ENCODE measurements around a stretch of chr1.

GRCh38 chr1:161310054-161310657, 388 bp upstream of the MPZ start:
- PRO-cap: no peak

DNA sequence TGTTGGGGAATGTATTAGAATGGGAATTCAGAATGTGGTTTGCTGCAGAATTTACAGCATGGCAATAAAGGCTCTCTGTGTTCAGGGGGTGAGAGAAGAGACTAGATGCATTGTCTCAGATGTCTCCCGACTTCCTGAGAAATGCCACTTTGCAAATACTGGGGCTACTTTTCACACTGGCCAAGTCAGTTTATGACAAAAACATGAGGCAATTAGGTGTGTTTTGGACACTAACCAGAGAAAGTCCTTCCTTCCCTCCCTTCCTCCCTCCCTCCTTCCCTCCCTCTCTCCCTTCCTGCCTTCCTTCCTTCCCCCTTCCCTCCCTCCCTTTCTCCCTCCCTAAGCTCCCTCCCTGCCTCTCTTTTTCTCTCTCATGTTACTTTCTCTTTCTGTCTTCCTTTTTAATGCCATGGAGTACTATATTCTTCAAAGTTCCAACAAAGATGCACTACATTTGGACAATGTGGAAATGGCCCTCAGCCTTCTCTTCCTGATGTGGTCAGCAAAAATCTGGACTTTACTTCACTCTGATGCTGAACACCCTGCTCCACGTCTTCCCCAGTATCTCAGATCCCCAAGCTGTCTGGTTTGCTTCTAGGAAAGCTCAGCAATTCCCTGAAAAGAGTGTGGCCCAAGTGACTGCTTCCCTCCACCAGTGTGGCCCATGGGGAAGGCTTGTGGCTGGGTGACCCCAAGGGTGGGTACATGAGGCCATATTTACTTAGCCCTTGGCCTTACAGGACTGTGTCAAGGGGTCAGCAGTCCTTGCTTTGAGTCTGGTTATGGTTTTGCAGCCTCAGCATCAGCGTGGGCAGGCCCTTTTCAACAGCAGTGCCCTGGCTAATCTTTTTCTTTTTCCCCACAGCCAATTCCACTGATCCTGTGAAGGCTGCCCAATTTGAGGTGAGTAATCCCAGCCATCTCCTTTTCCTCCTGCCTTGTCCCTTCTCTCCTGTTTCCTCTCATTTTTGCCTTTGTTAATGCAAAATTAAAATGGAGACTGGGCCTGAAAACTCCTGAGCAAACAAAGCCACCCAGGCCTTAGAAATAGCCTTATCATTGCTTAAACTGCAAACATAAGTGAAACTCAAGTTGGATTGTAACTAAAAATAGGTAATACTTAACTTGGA, 8.1 kb downstream of the FCGR2A start:
- PRO-cap: no peak

GRCh38 chr1:161833217-161833705, 67.1 kb downstream of the ATF6 start:
- PRO-cap: no peak

DNA sequence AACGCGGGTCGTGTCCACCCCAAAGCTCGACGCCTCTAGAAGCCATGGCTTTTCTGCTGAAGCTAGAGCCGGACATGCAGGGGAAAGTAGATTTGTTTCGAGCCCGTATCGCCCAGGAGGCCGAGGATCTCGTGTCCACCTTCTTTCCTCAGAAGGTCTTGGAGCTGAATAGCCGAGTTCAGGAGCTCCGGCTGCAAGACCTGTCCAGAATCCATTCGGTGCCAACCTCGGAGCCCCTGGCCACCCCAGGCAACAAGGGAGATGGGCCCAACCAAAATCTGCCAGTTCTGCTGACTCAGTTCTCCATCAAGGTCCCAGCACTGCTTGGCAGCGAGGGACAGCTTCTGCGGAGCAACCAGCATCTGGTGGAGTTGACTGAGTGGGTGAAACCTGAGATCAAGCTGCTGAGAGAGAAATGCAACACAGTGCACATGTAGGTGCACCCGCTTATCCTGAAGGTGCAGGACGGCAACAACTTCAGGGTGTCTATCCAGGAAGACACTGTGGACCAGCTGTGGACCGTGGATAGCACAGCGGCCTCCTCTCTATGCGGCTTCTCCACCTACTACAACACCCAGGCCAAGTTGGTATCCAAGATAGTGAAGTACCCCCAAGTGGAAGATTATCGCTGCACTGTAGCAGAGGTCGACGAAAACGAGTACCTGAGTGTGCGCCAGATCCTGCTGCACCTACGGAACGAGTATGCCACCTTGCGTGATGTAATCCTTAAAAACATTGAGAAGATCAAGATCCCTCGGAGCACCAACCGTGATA, 125.0 kb downstream of the ATF6 start:
- PRO-cap: no peak

GRCh38 chr1:161922212-161922899, 101.3 kb downstream of the OLFML2B start:
- PRO-cap: no peak

- PRO-cap: no peak
Observed at GRCh38 chr1:162168080-162168613, 98.7 kb downstream of the NOS1AP start.

- PRO-cap: no peak
Observed at GRCh38 chr1:162215730-162216289, 146.3 kb downstream of the NOS1AP start.

GRCh38 chr1:162488050-162488644, 9.5 kb upstream of the UHMK1 start:
- PRO-cap: no peak

GRCh38 chr1:162523221-162524291, 25.9 kb downstream of the UHMK1 start:
- PRO-cap: no peak

DNA sequence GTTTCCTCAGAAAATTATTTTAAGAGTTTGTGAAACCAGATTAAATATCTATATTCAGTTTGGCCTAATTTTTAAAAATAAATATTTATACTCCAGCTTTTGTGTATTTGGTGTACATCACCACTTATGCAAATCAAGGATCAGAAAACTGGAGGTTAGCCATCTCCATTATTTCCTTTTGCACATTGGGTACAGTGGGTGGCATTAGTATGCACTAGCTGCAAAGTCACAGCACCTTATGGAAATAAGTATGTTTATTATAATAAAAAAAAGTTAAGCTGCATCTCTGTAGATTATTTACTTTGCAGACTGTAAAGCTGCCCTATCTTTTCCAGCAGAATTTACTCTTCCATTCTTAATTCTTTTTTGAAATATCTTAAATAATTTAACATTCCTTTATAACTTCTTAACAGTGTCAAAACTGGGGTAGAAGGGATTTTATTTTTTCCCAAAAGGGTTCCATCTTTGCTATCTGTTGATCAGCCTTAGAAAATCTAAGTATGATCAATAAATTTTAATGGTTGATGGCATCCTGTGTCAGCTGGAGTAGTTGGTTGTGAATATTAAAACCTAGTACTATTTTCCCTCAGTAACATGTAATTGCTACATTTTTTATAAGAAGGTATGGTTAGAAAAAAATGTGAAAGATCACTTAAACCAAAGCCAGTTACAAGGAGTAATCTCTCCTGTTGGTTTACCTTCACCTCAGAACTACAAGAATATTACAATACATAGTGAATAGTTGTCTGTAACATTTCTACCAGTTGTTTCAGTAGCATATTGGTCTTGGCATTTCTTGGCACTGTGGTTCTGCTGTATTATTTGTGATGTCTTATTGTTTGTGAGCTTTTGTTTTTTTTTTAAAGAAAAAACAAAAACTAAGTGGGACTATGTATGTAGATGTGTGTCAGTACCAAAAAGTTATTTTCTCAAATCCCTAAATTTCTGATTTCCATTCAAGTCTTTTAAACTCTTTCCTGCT, 31.1 kb downstream of the UHMK1 start:
- PRO-cap: no peak

DNA sequence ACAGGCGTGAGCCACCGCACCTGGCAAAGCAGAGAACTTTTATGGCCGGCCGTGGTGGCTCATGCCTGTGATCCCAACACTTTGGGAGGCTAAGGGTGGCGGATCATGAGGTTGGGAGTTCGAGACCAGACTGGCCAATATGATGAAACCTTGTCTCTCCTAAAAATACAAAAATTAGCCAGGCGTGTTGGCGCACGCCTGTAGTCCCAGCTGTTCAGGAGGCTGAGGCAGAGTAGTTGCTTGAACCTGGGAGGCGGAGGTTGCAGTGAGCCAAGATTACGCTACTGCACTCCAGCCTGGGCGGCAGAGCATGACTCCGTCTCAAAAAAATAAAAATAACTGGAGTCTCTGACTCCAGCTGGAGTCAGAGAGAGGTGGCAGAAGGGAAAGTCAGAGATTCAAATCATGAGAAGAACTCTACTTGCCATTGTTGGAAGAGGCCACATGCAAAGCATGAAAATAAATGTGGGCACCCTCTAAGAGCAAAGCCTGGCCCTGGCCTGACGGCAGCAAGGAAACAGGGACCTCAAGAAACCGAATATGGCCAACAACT, 16.5 kb upstream of the UAP1 start:
- PRO-cap: no peak

DNA sequence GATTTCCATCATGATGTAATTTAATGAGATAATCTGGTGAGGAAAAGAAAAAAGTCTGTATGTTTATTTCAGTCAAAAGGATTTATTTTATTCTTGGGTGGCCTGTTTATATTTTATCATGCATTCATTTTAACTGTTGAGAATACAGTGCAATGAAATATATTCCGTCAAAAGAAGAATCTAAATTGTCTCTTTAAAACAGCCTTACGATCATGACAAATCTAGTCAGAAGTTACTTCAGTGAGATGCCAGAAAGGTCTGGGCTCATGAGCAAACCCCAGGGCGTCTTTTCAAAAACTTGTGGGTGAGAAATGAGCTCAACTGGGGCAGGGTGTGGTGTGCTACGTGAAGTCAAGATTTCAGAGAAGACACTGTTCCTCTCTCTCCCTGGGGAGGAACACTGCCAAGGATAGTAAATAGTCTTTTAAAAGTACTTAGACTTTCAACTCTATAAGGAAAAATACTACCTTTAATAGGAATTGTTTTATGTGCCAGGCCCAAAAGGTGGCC, 13.4 kb upstream of the UAP1 start:
- PRO-cap: no peak

- PRO-cap: no peak
Observed at GRCh38 chr1:162560526-162560942, 988 bp upstream of the UAP1 start.

- PRO-cap: no peak
Observed at GRCh38 chr1:162703675-162703971, 71.4 kb downstream of the DDR2 start.

DNA sequence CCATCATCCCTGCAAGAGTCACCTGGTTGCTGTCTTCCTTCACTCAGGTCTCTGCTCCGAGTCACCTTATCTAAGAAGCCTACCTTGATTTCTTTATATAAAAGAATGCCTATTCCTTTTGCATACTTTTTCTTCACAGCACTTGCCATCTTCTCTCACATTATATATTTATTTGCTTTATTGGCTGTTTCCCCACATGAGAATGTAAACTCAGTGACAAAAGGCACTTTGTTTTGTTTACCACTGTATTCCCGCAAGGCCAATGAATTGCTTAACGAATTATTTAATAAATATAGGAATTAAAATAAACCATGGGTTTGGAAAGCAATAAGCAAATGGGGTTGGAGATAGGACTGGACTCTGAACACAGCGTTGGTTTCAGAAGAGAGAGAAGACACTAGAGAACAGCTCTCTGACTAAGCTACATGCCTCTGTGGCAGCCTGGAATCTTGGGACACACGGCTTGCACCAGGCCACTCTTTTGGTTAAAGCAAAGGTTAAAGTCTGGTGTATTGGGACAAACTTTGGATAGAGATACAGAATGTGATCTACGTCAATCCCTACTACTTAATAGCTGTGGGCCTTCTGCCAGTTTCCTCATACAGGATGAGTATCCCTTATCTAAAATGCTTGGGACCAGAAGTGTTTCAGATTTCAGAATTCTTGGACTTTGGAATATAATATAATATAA, 49.9 kb upstream of the HSD17B7 start:
- PRO-cap: no peak

DNA sequence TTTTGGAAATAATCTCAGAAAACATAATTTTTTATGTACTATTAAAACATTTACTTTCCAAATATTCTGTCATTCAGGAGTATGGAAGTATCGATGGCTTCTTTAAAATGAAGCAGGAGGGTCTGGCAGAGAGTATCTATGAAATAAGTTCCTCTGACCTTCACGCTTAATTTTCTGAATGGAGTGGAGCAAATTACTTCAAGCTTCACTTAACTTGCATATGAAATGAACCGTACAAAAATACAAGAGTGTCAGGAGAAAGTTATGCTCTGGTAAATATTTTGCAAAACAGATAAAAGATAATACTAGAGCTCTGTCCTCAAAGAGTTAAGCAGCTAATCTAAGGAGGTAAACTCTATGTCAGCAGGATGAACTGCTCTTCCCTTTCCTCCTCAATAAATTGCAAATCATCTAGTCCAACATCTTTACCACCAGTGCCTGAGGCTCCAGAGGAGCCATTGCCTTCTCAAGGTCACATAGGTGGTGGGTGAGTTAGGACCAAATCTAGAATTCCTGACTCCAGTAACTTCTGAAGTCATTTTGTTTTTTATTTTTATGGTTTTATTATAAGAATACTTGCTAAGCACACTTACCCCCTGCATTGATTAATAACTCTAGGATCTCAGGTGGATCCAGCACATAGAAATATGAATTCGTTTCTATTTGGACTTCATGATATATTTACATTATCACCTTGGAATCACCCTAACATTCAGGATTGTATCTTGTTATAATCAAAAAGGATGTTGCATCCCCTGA, 1.5 kb downstream of the RGS4 start:
- PRO-cap: no peak

DNA sequence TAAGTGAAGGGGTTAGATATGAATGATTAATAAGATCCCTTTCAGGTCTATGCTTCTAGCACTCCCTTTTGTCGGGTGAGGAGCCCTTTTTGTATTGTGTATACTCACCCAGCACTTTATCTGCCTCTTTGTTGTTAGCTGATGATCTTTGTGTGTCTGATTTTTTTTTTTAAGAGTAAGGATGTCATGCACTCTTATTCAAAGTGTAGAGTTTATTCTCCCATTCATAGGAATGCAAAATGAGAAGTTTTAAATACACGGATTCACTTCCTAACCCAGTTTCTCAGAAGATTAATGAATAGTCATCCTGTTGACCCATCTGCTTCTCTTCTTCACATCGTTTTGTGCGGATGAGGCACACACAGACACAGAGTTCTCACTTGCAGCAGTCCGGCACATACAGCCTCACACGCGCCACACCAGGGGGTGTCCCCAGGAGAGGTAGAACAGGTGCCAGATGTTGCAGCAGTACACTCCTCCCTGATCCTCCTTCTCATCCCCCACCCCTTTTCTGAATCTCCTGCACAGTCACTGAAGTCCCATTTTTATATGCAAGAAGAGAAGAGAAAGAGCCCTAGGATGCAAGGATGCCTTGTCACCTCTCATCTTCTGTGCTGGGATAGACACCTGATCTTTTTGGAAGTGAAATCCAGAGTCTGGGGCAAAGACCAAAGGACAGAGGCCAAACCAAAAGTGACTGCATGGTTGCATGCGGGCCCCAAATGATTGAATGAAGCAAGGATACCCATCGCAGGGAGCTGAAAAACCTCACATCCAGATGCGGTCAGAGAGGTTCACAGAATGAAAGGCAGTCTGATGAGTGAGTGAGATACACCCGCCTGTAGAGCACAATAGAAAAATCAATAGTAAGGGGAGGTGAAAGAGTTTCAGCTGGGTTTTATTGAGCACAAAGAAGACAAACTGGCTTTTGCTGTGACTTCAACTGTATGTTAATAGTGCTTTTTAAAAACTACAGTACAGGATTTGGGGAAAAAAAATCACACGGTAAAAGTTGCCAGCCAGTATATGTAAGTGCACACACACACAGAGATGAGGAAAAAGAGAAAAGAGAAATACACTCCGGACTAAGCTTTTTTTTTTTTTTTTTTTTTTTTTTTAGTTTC, 28.8 kb downstream of the PBX1 start:
- PRO-cap: no peak

DNA sequence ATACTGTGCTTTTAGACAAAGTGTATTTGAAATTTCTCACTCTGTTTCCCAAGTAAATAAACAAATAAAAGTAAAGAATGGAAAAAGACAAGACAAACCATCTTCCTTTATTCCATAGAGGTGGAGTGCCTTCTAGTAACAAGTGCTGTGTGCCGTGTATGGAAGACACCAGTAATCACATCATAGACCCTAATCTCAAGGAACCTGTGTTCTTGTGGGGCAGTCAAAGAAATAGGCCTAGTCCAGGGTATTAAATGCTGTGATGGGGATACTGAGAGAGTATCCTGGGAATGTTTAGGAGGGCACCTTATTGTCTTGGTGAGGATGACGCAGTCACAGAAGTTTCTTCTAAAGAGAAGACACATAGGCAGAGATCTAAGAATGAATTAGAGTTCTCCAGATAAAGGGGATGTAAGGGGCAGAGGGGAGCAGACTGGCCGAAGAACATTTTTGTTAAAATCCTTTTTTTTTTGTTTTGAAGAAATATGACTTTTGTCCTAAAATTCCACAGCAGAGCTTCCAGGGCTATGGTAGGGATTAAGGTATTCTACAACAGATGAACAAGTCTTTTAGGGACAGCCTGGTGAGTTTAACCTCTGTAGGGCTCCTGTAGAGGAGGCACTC, 46.0 kb downstream of the PBX1 start:
- PRO-cap: no peak

DNA sequence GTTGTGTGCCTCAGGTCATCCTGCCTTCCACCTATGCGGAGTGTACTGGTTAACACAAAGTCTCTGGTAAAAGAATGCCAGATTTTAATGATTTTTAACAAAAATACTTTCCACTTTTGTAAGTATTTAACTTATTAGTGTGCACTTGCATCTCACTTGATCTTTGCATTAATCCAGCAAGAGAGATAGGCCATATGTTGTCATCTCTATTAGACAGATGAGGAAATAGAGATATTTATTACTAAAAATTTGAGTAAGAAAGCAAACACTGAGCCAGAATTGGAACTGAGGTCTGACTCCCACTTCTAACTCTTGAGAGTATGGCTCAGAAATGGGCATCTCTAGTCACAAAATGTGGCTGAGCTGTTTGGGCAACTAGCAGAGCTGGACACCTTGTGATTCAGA, 49.4 kb downstream of the PBX1 start:
- PRO-cap: no peak

DNA sequence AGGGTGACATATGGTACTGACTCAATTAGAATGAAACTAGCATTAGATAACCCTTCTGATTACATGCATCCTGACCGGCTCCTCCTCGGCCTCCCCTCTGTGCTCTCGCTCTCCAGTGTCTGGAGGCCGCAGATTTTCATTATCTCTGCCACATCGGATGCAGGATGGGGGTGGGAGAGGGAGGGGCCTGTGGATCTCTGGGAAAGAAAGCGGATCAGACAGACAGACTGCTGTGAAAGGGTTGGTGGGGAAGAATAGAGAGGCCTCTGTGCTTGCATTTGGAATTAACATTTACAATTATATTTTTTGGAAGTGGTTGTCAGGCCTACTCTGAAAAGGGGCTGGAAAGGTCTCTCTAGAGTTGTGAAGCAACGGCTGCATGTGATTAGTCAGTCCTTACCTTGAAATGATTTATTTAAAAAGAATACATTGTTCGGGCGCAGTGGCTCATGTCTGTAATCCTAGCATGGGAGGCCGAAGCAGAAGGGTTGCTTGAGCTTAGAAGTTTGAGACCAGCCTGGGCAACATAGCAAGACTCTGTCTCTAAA, 131.1 kb downstream of the PBX1 start:
- PRO-cap: no peak